ENCODE measurements around a stretch of chr3.

- PRO-cap, result no peak
- RAMPAGE, long total RNA, 2 experiments, result no peak in any of the 2 experiments
These were observed 49.3 kb downstream of the SEMA5B start for GRCh38 chr3:122978132-122978714.

- PRO-cap, result no peak
- RAMPAGE, long total RNA, 2 experiments, result no peak in any of the 2 experiments
These were observed 8.2 kb upstream of the PDIA5 start for GRCh38 chr3:123058627-123059018.

- PRO-cap, result no peak
- RAMPAGE, long total RNA, 2 experiments, result no peak in any of the 2 experiments
These were observed 1.4 kb downstream of the PDIA5 start for GRCh38 chr3:123067972-123068935.

DNA sequence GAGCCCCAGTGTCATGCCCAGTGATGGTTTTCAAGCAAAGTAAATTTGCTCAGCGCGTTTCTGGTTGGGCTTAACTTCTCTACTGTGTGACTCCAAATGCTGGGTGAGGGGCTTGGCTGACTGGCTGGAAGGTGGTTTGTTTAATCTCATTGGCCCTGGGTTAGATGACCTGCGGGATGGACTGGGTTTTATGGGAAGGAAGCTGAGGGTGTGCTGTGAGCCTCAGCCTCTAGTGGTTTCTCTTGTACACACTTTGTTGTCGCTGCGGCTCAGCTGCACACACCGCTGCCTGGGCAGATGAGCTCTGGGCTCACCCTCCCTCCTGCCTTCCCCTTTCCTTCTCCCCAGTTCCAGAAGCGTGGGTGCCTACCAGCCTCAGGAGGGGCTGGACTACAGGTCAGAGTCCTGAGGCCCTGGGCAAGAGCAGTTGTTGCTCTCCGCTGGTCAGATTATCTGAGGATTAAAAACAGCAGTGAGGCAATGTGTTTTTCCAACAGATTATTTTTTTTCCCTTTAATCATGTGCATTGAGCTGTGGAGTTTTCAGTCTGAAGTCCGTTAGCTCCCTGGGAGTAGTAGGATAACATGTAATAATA lies 18.6 kb downstream of the PDIA5 start:
- PRO-cap, result no peak
- RAMPAGE, long total RNA, 2 experiments, result no peak in any of the 2 experiments

GRCh38 chr3:123217865-123218510 lies 16.2 kb downstream of the SEC22A start:
- PRO-cap, result no peak
- RAMPAGE, long total RNA, 2 experiments, result no peak in any of the 2 experiments

DNA sequence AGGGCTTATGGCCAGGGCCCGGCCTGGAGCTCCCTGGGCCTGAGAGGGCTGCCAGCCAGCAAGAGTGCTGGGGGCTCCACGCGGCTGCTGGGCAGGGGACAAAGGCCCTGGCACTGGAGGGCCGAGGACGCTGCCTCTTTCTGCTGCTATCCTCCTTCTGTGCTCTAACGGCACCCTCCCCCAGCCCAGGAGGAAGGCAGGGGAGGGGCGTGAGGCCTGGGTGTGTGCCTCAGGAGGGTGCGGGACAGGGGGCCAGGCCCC lies 115.6 kb downstream of the ADCY5 start:
- PRO-cap, result no peak
- RAMPAGE, long total RNA, 2 experiments, result no peak in any of the 2 experiments

- PRO-cap, result no peak
- RAMPAGE, long total RNA, 2 experiments, result no peak in any of the 2 experiments
These were observed 57.7 kb downstream of the ADCY5 start for GRCh38 chr3:123391171-123391657.

GRCh38 chr3:123404186-123405638 lies 44.2 kb downstream of the ADCY5 start:
- PRO-cap, result no peak
- RAMPAGE, long total RNA, 2 experiments, result no peak in any of the 2 experiments

DNA sequence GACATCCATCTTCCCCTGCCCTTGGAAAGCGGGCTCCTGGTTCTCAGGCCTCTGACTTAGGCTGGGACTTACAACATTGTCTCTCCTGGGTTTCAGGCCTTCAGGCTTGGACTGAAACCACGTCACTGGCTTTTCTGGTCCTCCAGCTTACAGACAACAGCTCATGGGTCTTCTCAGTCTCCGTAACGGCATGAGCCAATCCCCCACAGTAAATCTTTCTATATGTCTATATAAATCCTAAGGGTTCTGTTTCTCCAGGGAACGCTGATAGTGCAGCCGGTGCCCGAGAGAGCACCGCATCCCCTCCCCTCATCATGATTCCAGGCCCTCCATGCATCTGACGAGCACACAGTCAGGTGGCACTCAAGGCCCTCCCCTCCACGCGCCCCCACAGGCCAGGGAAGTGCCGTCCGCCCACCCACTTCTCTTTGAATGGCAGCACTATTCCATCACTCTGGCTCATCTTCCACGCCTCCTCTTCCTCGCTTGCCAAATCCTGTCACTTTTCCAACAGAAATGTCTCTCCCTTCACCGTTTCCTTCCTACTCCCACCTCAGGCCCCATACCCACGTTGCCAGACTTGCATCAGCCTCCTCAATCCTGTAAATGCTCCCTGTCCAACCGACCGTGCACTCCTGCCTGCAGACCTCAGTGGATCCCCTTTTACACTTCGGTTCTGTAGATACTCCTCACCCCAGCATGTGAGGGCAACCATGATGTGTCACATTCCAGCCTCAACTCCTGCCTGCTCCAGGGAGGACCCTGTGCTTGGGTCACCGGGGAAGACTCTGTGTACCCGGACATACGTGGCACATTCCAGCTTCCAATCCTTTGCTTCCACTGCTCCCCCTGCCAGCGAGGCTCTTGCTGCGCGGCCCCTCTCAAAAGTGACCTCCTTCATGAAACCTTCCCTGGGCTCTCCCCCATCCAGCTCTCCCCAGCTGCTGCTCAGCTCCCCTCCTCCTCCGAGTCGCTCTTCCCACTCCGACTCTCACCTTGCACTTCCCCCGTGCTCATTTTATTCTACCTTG lies 29.7 kb downstream of the ADCY5 start:
- PRO-cap, result no peak
- RAMPAGE, long total RNA, 2 experiments, result no peak in any of the 2 experiments

DNA sequence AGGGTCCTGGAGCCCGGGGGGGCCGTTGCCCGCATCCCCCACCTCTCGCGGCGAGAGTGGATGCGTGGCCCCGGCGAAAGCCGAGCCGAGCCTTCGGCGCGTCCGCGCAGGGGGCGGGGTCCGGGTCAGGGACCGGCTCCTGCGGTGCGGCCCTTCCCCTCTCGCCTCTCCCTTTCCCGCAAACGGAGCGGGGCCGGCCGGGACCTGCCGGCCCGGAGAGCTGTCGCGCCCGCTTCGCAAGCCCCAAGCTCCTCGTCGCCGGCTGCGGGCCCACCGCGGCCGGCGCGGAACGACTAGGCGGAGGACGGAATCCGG lies 278 bp upstream of the ADCY5 start:
- PRO-cap, result unidirectional peak, minus-strand start at position 100 of the sequence; bidirectional peak, plus-strand start at position 181 of the sequence, minus-strand start at position 100 of the sequence
- RAMPAGE, long total RNA, 2 experiments, result no peak in any of the 2 experiments

DNA sequence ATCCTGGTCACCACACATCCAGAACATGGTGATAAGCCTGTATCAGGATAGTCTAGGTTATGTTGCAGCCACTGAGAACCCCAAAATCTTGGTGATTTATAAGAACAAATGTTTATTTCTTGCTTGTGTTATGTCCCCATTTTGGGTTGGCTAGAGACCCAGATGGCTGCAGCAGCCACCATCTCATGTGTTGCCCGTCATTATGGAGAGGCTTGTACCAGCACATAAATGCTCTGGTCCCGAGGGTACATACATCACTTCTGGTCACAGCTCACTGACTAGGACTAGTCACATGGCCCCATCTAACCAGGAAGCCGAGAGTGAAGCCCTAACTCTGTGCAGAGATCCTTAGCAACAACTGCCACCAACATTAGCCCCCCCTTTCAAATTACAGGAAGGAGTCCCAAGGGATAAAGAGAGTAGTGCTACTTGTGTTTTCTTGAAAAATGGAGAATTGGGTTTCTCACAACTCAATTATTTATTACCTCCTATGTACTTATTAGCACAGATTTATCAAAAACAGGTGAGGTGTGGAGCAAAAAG lies 25.5 kb upstream of the HACD2 start:
- PRO-cap, result no peak
- RAMPAGE, long total RNA, 2 experiments, result no peak in any of the 2 experiments

DNA sequence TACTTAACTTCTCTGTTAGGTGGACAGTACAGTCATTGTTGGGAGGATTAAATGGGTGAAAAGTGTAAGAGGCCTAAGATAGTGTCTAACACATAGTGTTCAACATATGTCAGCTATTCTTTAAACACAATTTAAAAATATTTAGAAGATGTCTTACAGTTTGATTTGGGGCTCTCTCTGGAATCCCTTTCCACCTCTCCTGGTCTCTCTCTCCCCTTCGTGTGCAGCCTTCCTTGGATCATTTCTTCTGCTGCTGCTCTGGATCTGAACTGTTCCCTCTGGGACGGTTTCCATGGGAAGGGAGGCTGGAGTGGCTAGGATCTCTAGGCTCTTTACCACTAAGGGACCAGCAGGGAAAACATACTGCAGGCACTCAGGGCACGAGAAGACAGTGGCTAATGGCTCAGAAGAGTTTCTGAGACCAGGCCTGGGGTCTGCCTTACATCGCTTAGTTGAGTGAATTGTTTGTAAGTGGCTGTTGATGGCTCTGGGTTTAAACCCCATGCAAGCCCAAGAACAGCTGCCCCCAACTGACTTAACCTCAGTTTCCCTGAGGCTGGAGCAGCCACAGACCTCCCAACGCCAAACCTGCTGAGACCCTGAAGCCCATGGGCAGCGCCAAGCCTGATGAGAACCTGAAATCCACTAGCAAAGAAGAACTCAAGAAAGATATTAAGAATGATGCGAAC lies 112.9 kb upstream of the HACD2 start:
- PRO-cap, result no peak
- RAMPAGE, long total RNA, 2 experiments, result no peak in any of the 2 experiments

DNA sequence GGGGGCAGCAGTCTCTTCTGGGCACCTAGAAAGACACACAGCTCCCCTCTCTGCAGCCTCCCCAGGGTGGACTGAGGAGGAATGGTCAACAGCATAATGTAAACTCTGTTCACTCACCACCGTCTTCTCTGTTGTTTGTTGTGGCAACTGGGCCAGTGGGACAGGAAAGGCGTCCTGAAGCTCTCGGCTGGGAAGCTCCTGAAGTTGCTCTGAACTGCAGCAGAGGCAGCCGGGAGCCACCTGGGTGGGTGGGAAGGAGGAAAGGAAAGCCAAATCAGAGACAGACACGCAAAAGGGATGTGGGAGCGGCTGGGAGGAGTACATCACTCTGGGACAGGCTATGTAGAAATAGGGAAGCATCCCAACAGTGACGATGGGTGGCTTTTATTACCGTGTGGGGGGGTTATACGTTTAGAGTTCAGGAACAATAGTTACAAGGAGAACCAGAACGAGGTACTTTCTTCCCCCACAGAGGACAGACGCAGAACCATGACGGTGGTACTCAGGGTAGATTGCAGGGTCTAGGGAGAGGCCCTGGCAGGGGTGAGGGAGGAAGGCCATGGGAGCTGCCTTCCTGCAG lies 52.6 kb downstream of the MYLK start:
- PRO-cap, result no peak
- RAMPAGE, long total RNA, 2 experiments, result no peak in any of the 2 experiments

GRCh38 chr3:123950779-123951278 lies 10.2 kb downstream of the CCDC14 start:
- PRO-cap, result no peak
- RAMPAGE, long total RNA, 2 experiments, result no peak in any of the 2 experiments

DNA sequence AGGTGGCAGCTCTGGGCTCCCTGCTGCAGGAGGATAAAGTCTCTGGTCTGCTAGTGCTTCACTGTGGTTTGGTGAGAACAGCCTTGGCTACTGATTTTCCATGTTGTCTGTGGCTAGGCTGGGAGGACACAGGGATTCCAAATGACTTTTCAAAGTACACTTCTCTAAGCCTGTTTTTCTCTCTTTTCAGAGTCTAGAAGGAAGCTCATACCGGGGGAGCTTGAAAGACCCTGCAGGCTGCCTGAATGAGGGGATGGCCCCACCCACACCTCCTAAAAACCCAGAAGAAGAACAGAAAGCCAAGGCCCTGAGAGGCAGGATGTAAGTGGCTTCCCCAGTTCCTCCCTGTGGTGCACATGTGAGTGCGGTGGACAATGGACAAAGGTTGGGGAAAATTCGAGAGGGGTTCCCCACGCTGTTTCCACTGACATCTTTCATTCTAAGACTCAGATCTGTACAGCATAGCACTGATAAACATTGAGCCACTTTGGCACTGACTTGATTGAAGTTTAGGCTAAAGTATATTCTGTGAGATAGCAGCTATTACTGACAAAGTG lies 79.6 kb upstream of the UMPS start:
- PRO-cap, result no peak
- RAMPAGE, long total RNA, 2 experiments, result no peak in any of the 2 experiments

GRCh38 chr3:124779682-124780185 lies 49.5 kb downstream of the UMPS start:
- PRO-cap, result no peak
- RAMPAGE, long total RNA, 2 experiments, result no peak in any of the 2 experiments

GRCh38 chr3:125039228-125039487 lies 16.6 kb downstream of the HEG1 start:
- PRO-cap, result no peak
- RAMPAGE, long total RNA, 2 experiments, result no peak in any of the 2 experiments

- PRO-cap, result no peak
- RAMPAGE, long total RNA, 2 experiments, result no peak in any of the 2 experiments
These were observed 1.9 kb downstream of the HEG1 start for GRCh38 chr3:125053703-125054454.

DNA sequence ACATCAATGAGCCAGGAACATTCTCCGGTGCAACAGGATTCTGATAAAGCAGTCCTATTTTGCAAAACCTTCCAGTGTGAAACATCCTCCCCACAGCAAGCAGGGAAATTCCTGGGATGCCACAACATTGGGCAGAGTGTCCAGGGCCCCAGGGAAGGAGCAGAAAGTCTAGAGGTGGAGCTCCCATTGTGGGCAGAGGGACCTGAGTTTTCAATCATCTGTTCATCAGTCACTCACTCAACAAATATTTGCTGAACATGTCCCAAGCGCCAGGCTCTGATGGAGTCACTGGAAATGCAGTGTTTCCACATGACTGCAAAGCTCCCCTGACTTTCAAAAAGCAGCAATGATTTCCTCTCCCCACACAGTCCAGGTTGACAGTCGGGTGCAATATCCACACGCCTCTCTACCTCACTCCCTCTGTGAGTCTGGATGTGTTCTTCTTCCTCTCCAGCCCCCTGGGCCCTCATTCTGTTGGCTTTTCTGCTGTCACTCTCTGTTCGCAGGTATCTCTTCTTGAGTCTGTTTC lies 7.5 kb upstream of the HEG1 start:
- PRO-cap, result no peak
- RAMPAGE, long total RNA, 2 experiments, result no peak in any of the 2 experiments

- PRO-cap, result no peak
- RAMPAGE, long total RNA, 2 experiments, result no peak in any of the 2 experiments
These were observed 64.6 kb downstream of the SLC12A8 start for GRCh38 chr3:125148090-125148289.

Measured in lower leg skin (tissue), 2 donors.